M059J (cell line): ENCODE data around the genes HNRNPL, RINL, PAK4 and IFNL3.

DNA sequence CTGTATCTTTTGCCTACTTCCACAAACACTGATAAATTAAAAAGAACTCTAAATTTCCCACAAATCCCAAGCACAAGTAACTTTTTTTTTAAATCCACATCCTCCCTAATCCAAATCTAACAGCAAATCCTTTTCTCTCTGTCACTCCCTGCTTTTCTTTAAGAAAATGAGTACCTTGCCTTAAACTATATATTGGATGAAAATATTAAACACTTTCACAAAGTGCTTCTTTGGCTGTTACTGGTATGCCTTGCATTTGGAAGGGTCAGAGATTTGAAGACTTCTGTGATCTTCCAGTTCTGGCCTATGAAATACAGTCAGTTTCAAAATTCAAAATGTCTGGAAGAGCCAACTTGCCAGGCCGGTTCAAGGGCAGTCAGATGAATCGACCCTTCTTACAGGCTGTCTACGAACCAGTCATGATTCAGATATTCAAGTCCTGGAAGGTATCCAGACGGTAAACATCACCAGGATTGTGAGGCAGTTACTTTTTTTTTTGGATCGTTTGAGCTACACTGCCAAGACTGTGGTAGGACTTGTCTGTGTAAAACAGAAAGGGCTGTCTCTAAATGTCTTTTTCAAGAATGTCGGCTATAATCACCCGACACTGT lies 11.0 kb downstream of the ACTN4 start:
- RAMPAGE, long total RNA = no peak

DNA sequence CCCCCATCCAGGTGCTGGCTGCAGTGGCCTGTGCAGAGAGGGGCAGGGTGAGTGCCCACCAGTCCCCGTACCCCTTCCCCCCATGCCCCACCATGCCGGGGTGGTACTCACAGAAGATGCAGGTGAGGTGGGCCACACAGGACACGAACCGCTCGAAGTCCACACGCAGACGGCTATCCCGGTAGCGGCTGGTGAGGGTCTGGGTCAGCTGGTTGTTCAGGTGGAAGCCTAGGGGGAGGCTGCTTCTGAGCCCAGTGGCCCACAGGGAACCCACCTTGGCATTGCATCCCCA lies 13.3 kb downstream of the CAPN12 start:
- RAMPAGE, long total RNA = no peak

GRCh38 chr19:38737291-38737820 lies 6.9 kb downstream of the CAPN12 start:
- RAMPAGE, long total RNA = no peak

DNA sequence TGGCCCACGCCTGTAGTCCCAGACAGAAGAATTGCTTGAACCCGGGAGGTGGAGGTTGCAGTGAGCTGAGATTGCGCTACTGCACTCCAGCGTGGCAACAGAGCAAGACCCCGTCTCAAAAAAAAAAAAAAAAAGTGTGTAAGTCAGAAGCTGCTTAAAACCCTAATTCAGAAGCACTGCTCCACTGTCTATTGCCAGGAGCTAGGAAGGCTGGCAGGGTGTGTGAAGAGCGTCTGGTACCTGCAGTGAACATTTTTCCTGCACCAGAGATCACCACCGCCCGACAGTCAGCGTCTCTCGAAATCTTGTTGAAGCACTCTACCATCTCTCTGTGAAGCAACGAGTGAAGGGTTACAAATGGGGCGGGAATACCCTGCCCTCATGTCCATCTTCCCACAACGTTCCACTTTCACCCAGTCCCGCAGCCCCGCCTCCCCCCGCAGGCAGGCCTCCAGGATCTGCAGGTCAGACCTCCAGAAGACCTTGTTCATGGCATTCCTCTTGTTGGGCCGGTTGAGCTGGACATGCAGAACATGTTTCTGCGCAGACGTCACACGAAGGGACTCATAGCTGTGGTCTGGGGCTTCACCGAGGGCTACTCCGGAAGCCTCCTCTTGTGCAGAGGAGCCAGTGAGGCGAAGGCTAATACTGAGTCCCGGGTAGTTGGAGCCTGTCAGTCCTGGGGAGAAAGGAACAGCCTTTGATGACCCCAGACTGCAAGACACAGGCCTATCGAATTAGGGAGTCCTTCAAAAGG lies 578 bp downstream of the ECH1 start:
- RAMPAGE, long total RNA = no peak

- RAMPAGE, long total RNA = no peak
Observed at GRCh38 chr19:38849694-38850439, at the start of gene HNRNPL. Gene HNRNPL (minus strand): TSS chr19:38849986.

DNA sequence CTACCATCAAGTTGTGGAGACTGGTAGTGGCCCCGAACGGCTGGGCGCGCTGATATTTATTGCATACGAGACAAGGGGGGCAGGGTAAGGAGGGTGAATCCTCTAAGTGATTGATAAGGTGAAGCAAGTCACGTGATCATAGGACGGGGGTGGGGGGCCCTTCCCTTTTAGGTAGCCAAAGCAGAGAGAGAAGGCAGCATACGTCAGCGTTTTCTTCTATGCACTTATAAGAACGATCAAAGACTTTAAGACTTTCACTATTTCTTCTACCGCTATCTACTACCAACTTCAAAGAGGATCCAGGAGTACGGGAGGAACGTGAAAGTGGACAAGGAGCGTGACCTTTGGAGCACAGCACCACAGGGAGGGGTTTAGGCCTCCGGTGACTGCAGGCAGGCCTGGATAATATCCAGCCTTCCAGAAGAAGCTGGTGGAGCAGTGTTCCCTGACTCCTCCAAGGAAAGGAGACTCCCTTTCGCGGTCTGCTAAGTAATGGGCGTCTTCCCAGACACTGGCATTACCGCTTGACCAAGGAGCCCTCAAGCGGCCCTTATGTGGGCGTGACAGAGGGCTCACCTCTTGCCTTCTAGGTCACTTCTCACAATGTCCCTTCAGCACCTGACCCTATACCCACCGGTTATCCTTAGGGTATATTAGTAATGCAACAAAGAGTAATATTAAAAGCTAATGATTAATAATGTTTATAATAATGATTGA lies 10.0 kb upstream of the HNRNPL start:
- RAMPAGE, long total RNA = no peak

- RAMPAGE, long total RNA = no peak
Observed at GRCh38 chr19:38877642-38878541, at the start of gene RINL. Gene RINL (minus strand): TSS chr19:38878275.

DNA sequence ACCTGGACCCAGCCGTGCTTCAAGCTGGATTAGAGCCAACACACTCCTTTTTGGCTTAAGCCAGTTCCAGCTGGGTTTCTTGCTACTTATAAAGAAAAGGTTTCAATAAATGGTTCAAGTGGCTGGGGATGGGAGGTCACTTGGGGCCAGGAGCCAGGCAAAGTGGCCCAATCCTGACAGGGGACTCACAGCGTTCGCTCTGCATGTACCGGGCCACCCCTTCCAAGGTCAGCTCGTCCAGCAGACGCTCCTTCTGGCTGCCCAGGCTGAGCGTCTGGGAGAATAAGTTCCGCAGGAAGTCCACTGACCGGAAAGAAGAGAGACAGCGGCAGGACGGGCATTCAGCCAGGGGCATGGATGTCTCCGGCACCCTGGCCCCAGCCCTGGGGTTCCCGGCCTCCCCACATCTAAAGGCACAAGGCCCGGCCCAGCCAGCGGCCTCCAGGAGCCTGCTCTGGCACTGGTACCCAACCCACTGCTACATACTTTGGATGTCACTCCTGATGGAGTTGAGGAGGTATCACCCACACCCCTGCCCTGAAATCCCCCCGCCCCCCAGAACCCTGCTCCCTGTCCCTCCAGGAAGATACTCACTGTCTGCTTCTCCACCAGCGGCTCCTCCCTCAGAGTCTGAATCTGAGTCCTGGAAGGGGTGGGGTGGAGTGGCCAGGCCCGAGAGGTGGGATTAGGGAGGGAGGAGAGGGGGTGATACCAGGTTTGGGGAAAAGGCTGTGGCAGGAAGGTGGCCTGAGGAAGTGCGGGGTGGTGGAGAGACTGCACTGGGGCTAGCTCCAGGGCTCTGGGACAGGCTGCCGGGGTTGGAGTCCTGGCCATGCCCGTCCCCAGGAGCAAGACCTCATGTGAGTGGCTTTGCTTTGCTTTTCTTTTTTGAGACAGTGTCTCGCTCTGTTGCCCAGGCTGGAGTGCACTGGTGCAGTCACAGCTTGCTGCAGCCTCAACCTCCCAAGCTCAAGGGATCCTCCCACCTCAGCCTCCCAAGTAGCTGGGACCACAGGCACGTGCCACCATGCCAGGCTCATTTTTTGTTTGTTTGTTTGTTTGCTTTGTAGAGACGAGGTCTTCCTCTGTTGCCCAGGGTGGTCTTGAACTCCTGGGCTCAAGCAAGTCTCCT lies 5.8 kb downstream of the SIRT2 start:
- RAMPAGE, long total RNA = no peak

GRCh38 chr19:38898781-38899141 lies 657 bp downstream of the SIRT2 start:
- RAMPAGE, long total RNA = no peak

- RAMPAGE, long total RNA = no peak
Observed at GRCh38 chr19:38974942-38975101, 720 bp downstream of the FBXO17 start.

DNA sequence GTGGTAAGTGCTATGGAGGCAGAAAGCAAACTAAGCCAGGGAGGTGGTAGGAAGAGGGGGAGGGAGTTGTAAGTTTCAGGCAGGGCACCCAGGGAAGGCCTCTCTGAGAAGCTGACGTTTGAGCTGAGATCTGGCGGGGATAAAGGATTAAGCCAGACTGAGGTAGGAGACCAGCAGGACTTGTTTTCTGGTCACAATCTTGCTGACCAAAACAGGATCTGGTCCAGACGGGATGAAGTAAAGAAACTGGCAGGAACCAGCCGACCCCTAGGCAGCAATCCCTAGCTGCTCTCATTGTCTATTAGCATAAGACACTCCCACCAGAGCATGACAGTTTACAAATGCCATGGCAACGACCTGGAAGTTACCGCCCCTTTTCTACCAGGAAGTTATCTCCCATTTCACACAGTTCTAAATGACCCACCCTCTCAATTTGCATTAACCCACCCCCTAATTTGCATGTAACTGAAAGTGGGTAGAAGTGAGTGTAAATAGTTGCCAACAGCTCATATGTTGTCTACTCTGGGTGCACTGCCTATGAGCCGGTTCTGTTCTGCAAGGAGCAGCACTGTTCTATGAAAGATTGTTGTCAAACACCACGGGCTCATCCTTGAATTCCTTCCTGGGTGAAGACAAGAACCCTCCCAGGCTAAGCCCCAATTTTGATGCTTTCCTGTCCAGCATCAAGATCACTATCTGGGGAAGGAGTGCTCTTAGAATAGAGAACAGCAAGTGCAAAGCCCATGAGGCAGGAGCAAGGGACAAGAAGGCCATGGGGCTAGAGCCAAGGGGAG lies 13.8 kb upstream of the FBXO27 start:
- RAMPAGE, long total RNA = no peak

- RAMPAGE, long total RNA = no peak
Observed at GRCh38 chr19:39093687-39094219, 9.6 kb downstream of the ACP7 start.

DNA sequence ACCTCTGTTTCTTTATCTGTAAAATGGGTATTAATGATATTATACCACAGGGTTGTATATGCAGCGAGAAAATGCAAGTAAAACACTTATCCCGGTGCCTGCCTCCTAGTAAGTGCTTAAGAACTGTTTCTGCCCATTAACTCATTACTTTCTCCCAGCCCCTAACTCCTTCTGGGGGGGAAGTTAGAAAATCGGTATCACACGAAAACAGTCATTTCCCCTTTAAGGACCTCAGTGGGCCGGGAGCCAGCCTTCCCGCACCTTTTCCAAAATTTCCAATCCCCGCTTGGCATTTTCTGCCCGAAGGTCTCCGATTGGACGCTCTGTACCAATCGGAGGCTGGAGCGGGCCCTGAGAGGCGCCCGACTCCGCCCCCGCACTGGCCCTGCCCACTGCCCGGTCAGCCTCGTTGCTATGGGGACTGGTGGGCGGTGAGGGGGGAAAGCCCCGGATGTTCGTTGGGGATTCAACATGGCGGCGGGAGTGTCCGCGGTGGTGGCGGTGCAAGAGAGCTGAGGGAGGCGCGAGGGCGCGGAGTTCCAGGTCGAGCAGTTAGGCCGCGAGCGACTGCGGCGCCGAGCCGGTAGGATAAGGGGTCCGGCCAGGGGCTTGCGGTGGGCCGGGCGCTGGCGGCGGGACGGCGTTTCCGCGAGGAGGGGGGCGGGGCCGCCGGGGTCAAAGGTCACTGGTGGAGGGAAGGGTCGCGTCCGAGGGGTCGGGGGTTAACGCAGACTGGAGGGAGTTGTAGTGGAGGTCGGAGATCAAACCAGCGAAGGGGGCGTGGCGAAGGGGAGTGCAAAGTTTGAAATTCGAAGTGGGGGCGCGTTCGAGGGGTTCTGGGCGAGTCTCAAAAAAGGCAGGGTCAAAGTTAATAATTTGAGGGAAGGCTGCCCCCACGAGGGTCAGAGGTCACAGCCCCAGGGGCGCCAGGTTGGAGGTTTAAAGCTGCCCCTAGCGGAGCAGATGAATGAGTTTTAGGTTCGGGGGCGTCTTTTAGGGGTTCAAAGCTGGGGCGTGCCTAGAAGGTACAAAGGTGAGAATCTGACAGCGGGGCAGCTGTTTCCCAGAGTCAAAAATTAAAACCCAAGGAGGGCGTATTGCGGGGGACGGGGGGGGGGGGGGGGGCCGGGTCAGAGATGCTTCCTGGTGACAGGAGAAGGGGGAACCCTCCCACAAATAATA lies at the start of gene PAK4:
Gene PAK4, plus strand, starts transcription at position 450 of the 1,182 bp plus-strand sequence.
- RAMPAGE, long total RNA = no peak

GRCh38 chr19:39157506-39158179 lies 32.1 kb downstream of the PAK4 start:
- RAMPAGE, long total RNA = no peak

GRCh38 chr19:39160489-39161275 lies 35.1 kb downstream of the PAK4 start:
- RAMPAGE, long total RNA = no peak

DNA sequence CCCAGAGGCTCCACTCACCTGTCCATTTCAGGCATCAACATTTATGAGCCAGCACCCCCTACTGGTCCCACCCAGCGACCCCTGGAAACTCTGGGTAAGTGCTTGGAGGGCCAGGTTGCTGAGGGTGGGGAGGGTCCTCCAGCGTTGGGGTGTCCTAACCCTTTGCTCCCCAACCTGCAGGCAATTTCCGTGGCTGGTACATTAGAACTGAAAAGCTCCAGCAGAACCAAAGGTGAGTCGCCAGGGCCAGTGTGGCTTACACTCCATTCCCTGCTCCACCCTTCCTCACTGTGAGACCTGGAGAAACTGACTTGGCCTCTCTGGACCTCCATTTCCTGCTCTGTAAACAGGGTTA lies 1.2 kb downstream of the NCCRP1 start:
- RAMPAGE, long total RNA = no peak

DNA sequence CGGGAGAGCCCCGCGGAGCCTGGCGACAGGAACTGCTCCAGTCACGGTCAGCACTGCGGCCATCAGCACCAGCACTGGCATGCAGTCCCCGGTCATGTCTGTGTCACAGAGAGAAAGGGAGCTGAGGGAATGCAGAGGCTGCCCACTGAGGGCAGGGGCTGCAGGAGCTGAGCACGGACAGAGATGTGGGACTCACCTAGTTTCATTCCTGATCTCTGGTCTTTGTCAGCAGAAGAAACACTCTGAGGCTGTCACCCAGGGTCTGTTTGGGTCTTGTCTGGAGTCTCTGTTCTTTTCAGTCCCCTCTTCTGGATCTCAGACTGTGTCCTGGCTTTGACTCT lies at the start of gene IFNL3:
Gene IFNL3, minus strand, starts transcription at position 135 of the 341 bp plus-strand sequence.
- RAMPAGE, long total RNA = no peak

- RAMPAGE, long total RNA = no peak
Observed at GRCh38 chr19:39355263-39356104, 13.3 kb downstream of the SAMD4B start.

- RAMPAGE, long total RNA = no peak
Observed at GRCh38 chr19:39363621-39364768, 21.8 kb downstream of the SAMD4B start.

GRCh38 chr19:39372991-39373193 lies 18.0 kb downstream of the PAF1 start:
- RAMPAGE, long total RNA = no peak